Fibroblast of the aortic adventitia (primary cell): Measurements from ENCODE around the genes DMGDH and MTX3.

DNA sequence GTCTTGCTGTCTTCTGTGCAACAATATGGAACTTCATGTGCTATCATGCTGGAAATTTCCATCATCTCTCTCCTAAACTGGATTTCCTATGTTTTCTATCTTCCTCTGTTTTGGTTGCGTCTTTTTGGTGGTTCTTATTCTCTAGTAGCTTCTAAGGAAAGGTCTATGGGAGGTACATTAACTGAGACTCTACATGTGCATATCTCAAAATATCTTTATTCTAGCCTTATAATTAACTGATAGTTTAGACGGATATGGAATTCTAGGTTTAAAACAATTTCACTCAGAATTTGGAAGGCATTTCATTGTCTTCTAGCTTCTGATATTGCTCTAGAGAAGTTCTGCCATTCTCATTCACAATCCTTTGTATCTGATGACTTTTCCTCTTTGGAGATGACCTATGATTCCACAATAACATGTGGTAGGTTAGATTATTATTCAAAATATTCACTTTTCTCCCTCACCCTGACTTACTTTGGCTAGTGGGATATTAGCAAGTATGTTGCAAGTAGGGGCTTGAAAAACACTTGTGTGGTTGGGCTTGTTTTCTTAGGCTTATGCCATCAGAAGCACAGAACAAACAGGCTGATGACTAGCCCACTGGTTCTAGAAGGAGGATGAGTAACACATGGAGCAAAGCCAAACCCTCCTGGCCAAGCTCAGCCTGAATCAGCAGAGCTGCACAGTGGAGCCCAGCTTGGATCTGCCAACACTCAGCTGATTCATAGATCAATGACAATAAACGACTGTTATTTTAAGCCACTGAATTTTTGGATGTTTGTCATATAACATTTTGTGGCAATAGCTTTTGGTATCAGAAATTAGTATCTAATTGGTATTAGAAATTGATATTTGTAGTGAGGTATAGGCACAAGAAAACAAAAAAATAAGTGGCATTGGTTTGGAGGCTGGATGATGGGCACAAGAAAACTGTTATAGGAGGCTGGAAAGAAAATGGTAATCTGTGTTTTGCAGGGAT, 45.9 kb upstream of the ZBED3 start:
- CAGE, long polyA plus RNA = no peak

- CAGE, long polyA plus RNA = no peak
Measured at GRCh38 chr5:77180522-77181157, 29.8 kb upstream of the PDE8B start.

DNA sequence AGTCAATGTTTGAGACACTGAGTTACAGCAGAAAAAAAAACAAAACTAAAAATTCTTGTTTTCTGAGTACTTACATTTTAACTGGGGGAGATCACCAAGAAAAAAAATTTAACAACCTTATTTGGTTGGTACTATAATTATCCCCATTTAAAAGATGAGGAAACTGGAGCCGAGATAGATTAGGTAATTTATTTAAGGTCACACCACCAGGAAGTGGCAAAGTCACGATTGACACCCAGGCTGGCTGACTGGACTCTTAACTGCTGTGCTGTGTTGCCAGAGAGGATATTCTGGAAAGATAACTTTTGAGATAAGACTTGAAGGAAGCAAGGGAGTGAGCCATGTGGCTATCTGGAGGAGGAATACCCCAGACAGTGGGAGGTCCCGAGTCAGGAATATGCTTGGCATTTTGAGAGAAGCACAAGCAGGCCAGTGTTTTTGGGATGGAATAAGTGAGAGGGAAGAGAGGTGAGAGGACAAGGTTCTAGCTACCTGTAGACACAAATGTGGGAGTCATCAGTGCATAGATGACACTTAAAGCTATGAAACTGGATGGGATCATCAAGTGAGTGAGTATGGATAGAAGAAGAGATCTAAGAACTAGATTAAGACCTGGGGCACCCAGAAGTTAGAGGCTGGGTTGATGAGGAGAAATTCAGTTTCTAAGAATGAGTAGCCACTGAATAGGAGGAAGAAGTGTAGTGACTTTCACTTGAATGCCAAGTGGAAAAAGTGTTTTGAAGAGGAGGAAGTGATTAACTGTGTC, 25.5 kb downstream of the PDE8B start:
- CAGE, long polyA plus RNA = no peak

- CAGE, long polyA plus RNA = no peak
Measured at GRCh38 chr5:77359000-77359199, 133.2 kb downstream of the WDR41 start.

GRCh38 chr5:77758119-77759251, 17.7 kb downstream of the TBCA start:
- CAGE, long polyA plus RNA = no peak

DNA sequence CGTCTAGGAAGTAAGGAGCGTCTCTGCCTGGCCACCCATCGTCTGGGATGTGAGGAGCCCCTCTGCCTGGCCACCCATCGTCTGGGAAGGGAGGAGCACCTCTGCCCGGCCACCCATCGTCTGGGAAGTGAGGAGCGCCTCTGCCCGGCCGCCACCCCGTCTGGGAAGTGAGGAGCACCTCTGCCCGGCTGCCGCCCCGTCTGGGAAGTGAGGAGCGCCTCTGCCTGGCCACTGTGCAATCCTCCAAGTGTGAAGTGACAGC, 15.4 kb downstream of the TBCA start:
- CAGE, long polyA plus RNA = no peak

GRCh38 chr5:77775045-77776178, 727 bp downstream of the TBCA start:
- CAGE, long polyA plus RNA = no peak

GRCh38 chr5:78221975-78222608, 72.4 kb downstream of the AP3B1 start:
- CAGE, long polyA plus RNA = no peak

DNA sequence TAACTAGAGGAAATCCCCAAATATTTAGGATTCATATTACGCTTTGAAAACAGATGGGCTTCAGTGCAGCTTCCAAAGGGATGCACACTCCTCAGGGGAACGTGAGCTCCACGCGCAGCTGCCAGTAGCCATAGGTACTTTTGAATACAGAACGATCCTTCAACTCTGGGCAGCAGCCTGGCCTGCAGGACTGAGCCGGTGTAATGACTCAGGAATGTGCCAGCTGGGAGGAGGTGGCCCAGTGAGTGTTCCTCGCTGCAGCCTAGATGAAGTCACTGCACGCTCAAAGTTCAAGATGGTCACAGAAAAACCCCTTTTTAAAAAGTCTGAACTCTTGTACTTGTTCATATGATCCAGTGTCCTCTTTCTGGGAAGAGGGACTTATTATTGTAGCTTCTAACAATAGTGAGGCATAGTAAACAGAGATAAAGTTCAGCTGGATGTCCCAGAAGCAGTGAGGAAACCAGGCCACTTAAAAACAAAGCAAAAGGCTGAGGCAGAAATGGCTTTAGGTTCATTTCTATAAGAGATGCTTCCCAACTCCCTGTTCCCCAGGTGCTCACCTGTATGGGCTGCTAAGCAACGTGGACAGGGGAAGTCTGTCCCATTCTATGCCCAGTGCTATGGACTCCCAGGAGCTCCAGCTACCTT, 130.0 kb downstream of the LHFPL2 start:
- CAGE, long polyA plus RNA = no peak

DNA sequence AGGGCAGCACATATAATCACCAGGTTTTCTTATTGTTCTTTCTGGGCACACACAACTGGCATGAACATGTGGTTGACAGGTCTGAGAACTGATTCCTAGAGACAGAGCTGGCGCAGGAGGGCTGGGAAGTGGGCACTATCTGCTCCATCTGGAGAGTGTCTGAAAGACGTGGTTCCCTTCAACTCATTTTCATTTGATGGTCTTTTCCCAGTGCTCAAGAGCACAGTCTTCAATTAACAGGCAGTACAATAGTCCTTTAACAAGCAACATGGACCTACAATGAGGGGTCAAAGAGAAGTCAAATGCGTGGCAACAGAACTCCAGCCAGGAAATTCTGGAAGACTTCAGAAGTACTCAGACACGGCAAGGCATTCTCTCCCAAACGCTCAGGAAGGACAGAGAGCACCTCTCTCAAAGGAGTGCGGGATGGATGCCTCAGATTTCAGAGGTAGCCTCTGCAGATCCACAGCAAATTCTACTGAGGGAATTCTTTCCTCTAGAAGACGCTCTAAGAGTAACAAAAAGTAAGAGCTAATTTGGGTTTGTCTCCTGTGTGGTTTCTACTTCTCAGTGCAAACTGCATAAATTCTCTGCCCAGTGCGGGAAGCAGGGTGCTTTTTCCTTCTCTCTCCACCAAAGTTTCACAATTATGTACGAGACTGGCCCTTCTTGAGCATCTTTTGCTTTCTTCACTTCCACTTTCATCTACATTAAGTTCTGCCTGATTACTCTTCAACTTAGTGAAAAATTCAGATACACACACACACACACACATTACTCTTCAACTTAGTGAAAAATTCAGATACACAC, 56.5 kb downstream of the LHFPL2 start:
- CAGE, long polyA plus RNA = no peak

DNA sequence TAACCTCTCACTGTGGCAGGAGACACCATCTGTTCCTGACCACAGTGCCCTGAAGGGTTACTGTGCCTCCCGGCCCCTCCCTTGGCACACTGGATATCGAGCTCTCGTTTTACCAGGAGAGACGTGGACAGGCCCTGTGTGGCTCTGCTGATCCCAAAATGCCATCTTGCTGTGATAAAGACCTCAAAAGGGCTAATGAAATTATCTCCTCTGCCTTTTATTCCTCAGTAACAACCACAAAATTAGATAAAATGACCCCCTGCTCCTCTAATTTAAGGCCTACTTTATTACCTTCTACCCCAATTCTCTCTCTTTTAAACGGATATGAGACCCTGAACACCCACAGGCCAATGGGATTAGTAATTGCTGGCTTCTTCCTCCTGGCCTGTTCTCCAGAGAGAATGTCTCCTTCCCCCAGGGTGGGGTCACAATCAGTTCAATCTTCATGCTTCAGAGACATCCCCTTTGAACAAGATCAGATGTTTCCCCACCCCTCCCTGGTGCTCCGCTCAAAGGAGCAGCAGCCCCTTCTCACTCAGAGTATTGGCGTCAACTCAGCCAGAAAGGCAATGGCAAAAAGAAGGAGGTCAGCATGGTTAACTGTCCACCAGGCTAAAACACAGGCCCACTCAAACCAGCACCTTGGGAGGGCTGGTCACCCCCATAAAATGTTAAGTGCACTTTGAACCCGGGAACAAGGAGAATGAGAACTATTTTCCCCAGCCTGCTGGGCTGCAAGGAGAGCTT, 20.4 kb downstream of the LHFPL2 start:
- CAGE, long polyA plus RNA = no peak

GRCh38 chr5:78649455-78649836, 874 bp upstream of the LHFPL2 start:
- CAGE, long polyA plus RNA = no peak

GRCh38 chr5:78778966-78779585, 130.5 kb upstream of the LHFPL2 start:
- CAGE, long polyA plus RNA = no peak

DNA sequence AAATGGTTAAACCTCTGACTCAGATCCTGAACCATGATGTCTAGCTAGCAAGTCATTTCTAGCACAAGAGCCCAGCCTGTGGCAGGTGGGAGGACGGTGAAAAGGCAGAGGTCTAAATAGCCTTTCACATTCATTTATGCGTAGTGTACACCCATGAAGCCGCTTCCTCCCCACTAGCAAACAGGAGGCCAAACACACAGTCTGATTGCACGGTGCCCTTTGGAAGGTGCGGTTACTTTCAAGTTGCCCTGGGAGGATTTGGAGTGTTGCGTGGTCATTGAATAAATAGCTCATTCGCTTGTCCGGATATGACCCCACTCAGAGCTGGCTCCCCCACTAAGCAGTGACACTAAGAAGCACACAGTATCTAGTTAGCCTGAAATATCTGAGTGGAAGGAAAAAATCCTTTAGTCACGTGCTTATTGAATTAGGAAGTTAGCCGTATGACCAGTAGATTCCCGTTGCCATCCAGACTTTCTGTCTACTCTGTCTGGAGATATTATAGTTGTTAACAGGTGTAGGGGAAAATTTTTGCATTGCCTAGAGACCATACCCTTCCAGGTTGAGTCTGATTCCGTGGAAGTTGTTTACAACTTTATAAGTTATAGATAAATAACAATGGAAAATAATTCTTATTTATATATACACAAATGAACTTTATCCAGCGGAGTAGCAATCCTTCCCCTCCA, 735 bp upstream of the ARSB start:
- CAGE, long polyA plus RNA = no peak

DNA sequence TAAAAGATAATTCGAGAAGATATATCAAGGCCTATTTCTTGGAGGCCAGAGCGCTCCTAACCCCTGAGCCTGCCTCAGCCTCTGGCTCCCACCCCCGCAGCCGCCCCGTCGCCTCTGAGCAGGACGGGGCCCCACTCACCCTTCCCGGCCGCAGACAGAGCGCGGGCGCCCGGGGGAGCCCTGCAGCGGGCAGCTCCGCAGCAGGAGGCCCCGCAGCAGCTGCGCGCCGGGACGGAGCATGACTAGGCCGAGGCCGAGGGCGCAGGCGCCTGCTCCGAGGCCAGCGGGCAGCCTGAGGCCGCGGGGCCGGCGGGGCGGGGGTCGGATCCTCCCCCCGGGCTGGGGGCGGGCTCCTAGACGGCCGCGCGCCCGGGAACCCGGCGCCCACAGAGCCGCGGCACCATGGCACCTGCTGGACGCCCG, at the start of gene DMGDH:
TSS of gene DMGDH (minus strand) at position 294 of the 423 bp plus-strand sequence.
- CAGE, long polyA plus RNA = no peak

GRCh38 chr5:79315871-79316371, 80.0 kb downstream of the JMY start:
- CAGE, long polyA plus RNA = no peak

GRCh38 chr5:79618202-79618668, 6.0 kb downstream of the TENT2 start:
- CAGE, long polyA plus RNA = no peak

GRCh38 chr5:79697144-79697794, 7.6 kb downstream of the CMYA5 start:
- CAGE, long polyA plus RNA = no peak

DNA sequence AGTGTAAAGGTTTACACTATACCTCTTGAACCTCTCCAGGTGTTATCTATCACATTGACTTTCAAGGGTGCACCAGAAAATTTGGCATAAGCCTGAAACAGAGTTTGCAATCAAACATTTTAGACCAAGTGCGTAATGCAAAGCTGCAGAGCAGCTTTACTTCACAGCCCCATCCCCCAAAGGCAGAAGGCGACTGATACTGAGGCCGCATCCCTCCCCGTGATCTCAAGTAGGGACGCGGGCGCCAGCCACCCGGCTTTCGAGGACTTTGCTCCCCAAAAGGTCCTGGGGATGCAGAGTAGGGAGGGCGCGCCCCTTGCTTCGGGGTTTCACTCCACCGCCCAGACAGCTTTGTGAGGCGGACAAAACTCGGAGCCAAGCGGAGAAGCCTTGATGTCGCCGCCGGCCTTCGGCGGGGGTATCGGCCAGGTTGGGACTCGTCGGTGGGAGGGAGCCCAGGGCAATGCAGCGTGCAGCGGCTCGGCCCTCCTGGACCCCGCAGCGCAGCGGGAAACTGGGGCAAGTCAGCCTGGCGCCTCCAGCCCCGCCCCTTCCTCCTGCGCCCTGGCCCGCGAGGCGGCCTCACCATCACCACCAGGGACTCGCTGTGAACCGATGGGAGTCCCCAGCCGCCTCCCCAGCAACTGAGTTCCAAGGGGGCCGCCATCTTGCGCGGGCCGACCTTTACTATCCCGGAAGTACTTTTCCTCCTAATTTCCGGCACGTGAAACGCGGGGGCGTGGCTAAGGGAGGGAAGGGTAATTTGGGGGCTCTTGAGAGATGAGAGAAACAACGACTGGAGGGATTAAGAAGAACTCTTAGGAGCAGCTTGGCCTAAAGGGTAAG, at the start of gene MTX3:
TSS of gene MTX3 (minus strand) at position 691 of the 846 bp plus-strand sequence.
- CAGE, long polyA plus RNA = no peak

GRCh38 chr5:80069937-80070843, 35.0 kb downstream of the THBS4 start:
- CAGE, long polyA plus RNA = no peak